SJSA1 (cell line): ENCODE data around the gene ZNF648.

- RAMPAGE, long total RNA, result no peak
Observed at GRCh38 chr1:179953539-179953879, 1.1 kb upstream of the CEP350 start.

- RAMPAGE, long total RNA, result no peak
Observed at GRCh38 chr1:180169508-180170298, 15.0 kb downstream of the QSOX1 start.

DNA sequence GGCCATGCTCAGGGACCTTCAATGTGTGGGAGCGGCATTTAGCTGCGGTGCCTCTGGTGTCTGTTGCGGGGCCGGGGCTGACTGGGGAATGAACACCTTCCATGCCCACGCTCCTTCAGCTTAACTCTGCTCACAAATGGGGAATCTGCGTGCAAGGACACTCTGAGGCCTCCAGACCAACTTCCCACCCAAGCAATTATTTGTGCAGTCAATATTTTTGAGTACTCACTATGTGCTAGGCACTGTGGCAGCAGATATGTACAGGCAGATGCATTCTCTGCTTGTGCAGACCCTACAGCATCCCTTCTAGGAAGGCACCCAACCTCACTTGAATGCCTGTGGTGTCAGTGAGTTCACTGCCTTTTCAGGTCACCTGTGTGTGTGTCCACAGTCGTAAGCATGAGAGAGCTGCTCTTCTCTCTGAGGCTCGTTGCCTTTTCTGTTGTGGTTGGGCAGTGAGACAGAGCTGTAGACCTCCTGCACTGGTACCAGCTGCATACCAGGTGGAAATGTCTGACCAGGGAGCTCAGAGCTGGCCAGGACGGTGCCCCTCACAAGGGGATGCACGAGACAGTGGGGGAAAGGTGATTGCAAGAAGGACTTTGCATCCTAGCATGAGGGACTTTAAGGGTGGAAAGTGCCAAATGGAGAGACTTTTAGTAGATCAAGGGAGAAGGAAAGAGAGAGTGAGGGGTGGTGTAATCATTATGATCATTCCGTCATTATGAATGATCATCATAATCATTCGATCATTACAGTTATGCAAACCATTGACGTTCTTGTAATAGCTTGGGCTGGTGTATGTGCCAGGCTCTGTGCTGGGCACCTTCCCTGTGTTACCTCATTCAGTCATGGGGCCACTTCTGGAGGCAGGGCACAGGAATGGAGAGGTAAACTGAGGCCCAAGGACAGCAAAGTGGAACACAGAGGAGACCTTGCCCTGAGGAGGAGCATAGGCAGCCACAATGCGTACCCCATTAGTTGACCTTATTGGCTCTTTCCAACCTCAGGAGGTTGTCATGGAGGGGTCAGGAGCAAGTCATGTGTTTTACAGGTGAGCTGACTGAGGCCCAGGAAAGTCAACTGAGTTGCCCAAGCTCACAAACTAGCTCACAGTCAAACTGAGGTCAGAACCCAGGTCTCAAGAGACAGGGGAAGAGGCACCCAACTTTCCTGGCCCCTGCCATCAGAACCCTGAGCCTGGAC is 29.9 kb downstream of the QSOX1 start:
- RAMPAGE, long total RNA, result no peak

DNA sequence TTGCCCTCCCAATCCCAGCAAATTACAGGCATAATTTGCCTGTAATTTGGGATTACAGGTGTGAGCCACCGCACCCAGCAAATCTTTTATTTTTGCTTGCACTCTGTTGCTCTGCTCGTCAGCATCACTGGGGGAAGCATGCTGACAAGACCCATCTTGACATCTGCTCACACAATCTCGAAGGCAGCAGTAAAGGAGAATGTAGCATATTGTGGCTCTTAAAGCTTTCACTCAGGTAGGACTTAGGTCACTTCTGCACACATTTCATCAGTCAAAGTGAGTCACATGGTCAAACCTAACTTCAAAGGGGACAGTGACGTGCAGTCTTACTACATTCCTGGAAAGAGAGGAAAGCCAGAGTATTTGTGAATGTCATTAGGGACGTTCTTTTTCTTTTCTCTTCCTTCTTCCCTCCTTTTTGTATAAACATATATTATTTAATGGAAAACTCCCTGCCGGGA is 19.1 kb upstream of the ACBD6 start:
- RAMPAGE, long total RNA, result no peak

- RAMPAGE, long total RNA, result no peak
Observed at GRCh38 chr1:180911529-180911870, 1.2 kb upstream of the KIAA1614 start.

GRCh38 chr1:180940629-180941164 is 28.0 kb downstream of the KIAA1614 start:
- RAMPAGE, long total RNA, result no peak

DNA sequence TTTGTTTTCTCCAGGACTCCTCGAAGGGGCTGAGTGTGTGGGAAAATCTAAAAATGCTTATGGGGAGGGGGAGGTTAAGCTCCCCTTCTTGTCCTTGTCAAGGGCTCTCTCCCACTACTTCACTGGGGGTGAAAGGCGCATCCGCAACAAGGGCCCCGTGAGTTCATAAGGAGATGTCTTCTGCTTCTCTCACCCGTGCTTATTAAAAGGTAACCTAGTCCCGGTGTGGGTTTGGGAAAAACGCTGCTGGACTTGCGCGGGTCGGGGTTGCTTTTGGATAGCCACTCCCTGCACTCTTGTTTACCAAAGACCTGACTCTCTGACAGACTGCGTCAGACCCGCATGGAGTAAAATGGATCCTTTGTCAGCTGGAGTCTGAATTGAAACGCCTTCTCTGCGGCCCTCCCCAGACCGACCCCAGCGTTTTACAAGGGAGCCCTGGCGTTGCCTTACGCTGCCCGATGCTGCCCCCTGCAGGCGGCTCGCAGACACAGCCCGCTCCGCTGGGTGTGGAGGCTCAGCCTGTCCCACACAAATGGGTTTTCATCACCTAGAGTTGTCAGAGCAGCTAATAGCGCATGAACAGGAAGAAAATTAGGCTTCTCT is 53.8 kb downstream of the IER5 start:
- RAMPAGE, long total RNA, result no peak

DNA sequence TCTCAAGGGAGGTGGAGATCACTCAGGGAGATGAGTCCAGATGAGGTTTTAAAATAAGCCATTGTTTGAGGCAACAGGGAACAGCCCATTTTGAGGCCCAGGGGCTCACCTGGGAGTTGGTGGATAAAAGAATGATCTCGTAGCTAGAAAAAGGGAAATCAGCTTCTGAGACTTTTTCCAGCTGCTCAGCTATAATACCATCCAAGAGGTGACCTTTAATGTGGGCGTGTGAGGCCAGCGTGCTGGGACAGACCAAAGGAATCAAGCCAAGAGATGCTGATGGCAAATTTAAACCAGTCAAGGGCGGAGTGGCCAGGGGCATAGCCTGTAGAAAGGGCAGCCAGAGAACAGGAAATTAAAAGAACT is 132.5 kb downstream of the IER5 start:
- RAMPAGE, long total RNA, result no peak

DNA sequence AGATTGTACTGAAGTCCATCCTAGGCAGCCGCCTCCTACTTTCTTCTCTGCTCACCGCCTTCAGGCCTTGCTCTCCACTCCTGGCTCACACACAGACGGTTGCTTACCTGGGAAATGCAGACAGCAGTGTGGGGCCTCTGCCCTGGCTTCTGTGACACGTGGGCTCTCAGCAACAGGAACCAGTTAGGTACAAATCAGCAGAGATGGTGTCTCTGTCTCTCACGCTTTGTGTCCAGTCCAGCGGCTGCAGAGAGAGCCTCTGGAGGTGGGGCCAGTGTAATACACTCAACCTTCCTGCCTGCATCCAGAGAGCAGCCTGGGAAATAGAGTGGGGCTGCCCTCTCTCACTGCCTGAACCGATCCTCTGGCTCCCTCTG is at the start of gene ZNF648:
ZNF648 (minus strand) TSS at position 252 of the 377 bp plus-strand sequence.
- RAMPAGE, long total RNA, result no peak

DNA sequence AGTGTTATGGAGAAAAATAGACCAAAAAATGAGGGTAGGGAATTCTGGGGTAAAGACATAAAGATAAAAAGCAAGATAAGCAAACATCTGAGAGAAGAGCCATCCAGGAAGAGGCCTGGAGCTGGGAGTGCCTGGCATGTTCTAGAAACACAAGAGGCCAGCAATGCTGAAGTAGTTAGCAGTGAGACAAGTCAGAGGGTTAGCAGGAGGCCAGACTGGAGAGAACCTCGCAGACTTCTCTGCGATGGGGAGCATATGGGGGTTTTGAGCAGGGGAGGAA is 113.2 kb downstream of the GLUL start:
- RAMPAGE, long total RNA, result no peak

- RAMPAGE, long total RNA, result no peak
Observed at GRCh38 chr1:182300845-182301261, 90.7 kb downstream of the GLUL start.

GRCh38 chr1:182304540-182305180 is 86.9 kb downstream of the GLUL start:
- RAMPAGE, long total RNA, result no peak

GRCh38 chr1:182317301-182317899 is 74.2 kb downstream of the GLUL start:
- RAMPAGE, long total RNA, result no peak

- RAMPAGE, long total RNA, result no peak
Observed at GRCh38 chr1:182382743-182383135, 8.9 kb downstream of the GLUL start.

GRCh38 chr1:182390890-182391621 is 534 bp downstream of the GLUL start:
- RAMPAGE, long total RNA, result no peak

DNA sequence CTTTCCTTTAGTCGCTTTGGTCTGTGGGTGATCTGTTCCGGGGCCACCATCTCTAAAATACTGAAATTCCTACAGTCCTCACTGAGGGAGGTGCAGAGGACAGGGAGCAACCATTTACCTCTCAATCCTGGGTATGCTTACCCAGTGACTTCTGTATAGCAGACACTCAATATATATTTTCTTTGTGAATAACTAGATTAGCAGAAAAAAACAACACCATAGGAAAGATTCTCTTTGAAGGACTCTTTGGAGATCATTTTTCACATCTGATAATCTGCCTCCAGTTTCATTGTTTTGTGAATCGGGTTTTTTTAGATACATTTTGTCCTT is 4.3 kb downstream of the TEDDM1 start:
- RAMPAGE, long total RNA, result no peak

DNA sequence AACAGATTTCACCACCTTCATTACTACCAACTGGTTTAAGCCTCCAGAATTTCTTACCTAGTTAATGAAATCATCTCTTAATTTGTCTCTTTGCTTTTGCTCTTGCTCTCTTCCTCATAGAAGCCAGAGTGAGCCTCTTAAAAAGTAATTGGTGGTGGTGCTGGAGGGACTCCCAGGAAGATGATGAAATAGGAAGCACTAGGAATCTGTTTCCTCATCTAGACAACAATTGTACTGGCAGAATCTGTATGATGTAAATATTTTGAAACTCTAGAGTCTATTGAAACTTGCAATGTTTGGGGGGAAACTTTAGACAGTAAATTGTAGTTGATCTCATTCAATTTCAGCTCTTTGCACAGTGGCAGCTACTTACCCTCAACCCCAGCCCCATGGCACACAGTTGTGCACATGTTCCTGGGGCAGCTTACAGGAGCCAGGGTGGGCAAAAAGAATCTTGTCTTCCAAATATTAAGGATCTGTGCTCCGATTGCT is 10.6 kb downstream of the RGSL1 start:
- RAMPAGE, long total RNA, result no peak

GRCh38 chr1:182611232-182611807 is 7.1 kb upstream of the RGS16 start:
- RAMPAGE, long total RNA, result no peak

DNA sequence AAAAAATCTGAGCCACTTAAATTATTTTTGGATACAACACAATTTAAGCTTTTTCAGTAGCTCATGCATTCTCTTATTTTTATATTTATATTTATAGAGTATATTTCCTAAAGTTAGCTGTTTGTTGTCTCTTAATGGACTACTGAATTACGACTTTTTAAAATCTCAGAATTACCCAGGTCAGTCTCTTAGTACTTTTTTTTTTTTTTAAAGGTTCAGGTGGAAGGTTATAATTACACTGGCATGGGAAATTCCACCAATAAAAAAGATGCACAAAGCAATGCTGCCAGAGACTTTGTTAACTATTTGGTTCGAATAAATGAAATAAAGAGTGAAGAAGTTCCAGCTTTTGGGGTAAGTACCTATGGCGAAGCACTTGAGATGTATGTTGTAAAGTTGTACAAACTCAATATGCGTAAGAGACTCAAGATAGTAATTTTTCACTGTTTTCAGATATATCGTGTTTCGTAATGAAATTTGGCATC is 4.0 kb downstream of the DHX9 start:
- RAMPAGE, long total RNA, result no peak

- RAMPAGE, long total RNA, result no peak
Observed at GRCh38 chr1:182858427-182859694, 19.7 kb downstream of the DHX9 start.